OCI-LY7 (cell line): ENCODE results near the genes TTLL7 and SSX2IP.

GRCh38 chr1:83760906-83761777 lies 237.8 kb downstream of the TTLL7 start:
- PRO-cap, result bidirectional peak, plus-strand start at chr1:83761295, minus-strand start at chr1:83761197
- RAMPAGE, long total RNA, result no peak

GRCh38 chr1:83998356-83999314 lies at the start of gene TTLL7:
Gene TTLL7 (minus strand): TSS chr1:83999132.
- PRO-cap, result bidirectional peak, plus-strand start at chr1:83999451, minus-strand start at chr1:83999104
- RAMPAGE, long total RNA, result no peak

DNA sequence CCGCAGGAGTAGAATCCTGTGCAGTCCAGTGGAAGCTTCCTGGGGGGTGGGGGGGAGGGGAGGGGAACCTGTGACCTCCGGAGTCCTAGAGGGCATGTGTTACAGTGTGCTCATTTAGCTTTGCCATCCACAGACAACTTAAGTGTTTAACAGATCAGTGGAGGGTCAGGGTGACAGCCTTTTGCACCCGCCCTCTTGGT lies 18.1 kb upstream of the PRKACB start:
- PRO-cap, result no peak
- RAMPAGE, long total RNA, result no peak

- PRO-cap, result no peak
- RAMPAGE, long total RNA, result no peak
Measured at GRCh38 chr1:84253697-84254316, 47.7 kb upstream of the SAMD13 start.

GRCh38 chr1:84272234-84272722 lies 29.2 kb upstream of the SAMD13 start:
- PRO-cap, result no peak
- RAMPAGE, long total RNA, result no peak

- PRO-cap, result bidirectional peak, plus-strand start at chr1:84298570, minus-strand start at chr1:84298434
- RAMPAGE, long total RNA, result no peak
Measured at GRCh38 chr1:84297869-84298674, 3.4 kb upstream of the SAMD13 start.

- PRO-cap, result no peak
- RAMPAGE, long total RNA, result no peak
Measured at GRCh38 chr1:84362972-84363565, 35.2 kb upstream of the DNASE2B start.

DNA sequence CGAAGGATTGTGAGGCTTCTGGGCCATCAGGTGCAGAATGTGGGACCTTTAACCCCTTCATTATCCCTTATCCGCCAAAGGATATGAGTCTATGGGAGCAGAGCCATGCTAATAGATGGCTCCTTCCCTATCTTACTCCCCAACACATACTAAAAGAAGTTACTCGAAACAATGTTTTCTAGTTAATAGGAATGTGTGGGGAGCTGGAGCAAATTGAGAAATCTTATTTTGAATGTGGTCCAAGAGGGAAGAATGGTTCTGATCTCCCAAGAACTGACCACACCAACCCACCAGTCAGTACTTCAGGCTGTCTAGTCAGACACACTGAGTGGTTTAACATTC lies 31.6 kb upstream of the DNASE2B start:
- PRO-cap, result no peak
- RAMPAGE, long total RNA, result no peak

DNA sequence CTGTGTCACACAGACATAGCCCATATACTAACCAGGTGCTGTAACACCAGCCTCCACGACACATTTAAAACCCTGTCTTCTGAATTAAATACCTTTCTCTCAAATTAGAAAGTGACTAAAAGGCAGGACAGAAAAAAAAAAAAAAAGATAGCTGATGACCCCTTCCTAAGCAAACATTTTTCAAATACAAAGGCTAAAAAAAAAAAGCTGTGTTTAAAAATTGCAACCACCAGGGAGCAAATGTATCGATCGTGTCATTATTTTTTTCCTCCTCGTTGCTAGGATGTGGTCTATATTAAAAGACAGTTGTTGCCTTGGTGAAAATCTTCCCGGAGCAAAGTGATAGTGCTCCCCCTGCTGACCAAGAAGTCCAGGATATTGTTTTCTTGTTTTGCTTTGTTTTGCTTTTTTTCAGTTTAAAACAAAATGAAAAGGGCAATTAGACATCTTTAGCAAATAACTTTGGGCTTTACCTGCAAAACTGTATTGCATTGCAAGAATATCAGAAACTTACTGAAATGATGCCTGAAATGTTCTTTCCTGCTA lies 35.4 kb downstream of the DNASE2B start:
- PRO-cap, result no peak
- RAMPAGE, long total RNA, result no peak

DNA sequence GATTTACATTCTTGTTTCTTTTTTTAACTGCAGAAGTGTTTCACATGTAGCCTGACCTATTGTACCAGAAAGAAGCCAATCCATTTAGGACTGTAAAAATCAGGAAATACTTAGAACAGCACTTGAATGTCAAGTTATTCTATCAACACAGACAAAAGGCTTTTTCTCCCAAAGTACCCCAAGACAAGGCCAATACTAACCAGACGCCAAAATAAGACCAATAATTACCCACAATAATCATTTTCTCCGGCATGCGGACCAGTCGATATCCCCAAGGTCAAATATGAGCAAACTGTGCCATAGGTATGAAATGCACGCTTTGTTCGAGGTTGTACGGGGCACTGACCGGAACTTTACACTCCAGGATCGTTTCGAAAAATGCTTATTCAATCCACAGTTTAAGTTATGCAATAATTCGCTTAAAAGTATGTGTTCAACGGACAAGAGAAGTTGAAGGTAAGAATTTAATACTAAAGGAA lies 1.1 kb upstream of the SPATA1 start:
- PRO-cap, result no peak
- RAMPAGE, long total RNA, result no peak

GRCh38 chr1:84689620-84690581 lies at the start of gene SSX2IP:
Gene SSX2IP (minus strand): TSS chr1:84690461.
- PRO-cap, result bidirectional peak, plus-strand start at chr1:84690065, minus-strand start at chr1:84689907; bidirectional peak, plus-strand start at chr1:84690219, minus-strand start at chr1:84690246; bidirectional peak, plus-strand start at chr1:84690369, minus-strand start at chr1:84690296; bidirectional peak, plus-strand start at chr1:84690706, minus-strand start at chr1:84690485
- RAMPAGE, long total RNA, result no peak

- PRO-cap, result no peak
- RAMPAGE, long total RNA, result no peak
Measured at GRCh38 chr1:85137385-85138059, 63.3 kb downstream of the SYDE2 start.

GRCh38 chr1:85201540-85202303 lies 906 bp upstream of the SYDE2 start:
- PRO-cap, result no peak
- RAMPAGE, long total RNA, result no peak

GRCh38 chr1:85224978-85225353 lies 24.1 kb upstream of the SYDE2 start:
- PRO-cap, result no peak
- RAMPAGE, long total RNA, result no peak

GRCh38 chr1:85258357-85258902 lies 1.0 kb downstream of the C1orf52 start:
- PRO-cap, result no peak
- RAMPAGE, long total RNA, result no peak

DNA sequence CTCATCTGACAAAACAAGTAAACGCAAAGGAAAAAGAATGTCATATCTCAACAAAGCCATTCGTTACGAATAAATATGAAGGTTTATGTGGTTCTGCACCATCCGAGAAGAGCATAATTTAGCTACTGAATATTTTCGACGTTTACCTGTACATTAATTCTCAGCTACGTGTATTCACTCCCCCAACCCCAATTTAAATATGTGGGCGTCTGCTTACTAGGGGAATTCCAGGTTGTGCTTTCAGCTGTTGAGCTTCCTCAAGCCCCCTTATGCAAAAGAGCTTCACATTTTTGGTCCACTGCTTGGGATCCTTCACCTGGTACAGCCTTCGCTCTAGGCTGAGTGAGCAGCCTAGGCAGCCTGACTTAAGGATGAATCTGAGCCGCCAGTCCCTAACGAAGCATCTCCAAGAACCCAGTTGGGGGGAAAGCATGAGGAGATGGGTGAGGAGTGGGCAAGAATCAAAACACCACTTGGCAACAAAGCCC lies 805 bp downstream of the BCL10 start:
- PRO-cap, result bidirectional peak, plus-strand start at position 319 of the sequence, minus-strand start at position 127 of the sequence
- RAMPAGE, long total RNA, result no peak

DNA sequence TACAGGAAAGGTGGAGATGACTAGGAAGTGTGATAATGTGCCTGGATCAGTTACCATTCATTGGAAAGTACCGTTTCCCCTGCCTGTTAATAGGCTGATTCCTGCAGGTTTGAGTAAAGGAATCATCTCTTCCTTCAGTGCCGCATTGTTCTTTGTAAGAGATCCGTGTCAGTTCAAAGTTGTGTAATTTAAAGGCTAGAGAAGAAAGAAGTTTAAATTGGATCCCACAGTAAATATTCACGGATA lies 43.5 kb upstream of the BCL10 start:
- PRO-cap, result no peak
- RAMPAGE, long total RNA, result no peak

GRCh38 chr1:85320278-85321295 lies 44.2 kb upstream of the BCL10 start:
- PRO-cap, result no peak
- RAMPAGE, long total RNA, result no peak

DNA sequence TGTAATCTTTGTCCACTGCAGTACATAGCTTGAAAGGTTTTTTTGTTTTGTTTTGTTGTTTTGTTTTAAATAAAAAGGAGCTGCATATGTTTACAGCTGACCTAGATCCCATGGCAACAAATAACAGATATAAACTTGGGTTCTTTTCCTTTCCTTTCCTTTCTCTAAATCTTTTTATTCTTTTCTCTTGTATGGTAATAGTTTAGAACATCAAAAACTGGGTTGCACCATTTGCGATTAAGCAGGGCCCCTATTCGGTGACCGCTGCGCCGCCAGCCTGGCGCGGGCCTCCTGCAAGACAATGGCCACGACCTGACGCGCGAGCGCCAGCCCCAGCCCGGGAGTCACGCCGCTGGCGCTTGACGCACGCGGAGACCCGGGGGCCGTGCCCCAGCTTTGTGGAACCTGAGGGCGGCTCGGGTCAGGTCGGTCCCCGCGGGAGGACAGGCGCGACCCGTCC lies 35.2 kb downstream of the CCN1 start:
- PRO-cap, result no peak
- RAMPAGE, long total RNA, result no peak

- PRO-cap, result no peak
- RAMPAGE, long total RNA, result no peak
Measured at GRCh38 chr1:86503832-86504043, 35.0 kb downstream of the CLCA1 start.